ENCODE data around the gene RNF121.

- PRO-cap, result no peak
- RRBS, 2 experiments, result no CpG with 5 or more reads among the region's 9 CpGs
Observed at GRCh38 chr11:70341541-70341989, 56.8 kb upstream of the CTTN start.

DNA sequence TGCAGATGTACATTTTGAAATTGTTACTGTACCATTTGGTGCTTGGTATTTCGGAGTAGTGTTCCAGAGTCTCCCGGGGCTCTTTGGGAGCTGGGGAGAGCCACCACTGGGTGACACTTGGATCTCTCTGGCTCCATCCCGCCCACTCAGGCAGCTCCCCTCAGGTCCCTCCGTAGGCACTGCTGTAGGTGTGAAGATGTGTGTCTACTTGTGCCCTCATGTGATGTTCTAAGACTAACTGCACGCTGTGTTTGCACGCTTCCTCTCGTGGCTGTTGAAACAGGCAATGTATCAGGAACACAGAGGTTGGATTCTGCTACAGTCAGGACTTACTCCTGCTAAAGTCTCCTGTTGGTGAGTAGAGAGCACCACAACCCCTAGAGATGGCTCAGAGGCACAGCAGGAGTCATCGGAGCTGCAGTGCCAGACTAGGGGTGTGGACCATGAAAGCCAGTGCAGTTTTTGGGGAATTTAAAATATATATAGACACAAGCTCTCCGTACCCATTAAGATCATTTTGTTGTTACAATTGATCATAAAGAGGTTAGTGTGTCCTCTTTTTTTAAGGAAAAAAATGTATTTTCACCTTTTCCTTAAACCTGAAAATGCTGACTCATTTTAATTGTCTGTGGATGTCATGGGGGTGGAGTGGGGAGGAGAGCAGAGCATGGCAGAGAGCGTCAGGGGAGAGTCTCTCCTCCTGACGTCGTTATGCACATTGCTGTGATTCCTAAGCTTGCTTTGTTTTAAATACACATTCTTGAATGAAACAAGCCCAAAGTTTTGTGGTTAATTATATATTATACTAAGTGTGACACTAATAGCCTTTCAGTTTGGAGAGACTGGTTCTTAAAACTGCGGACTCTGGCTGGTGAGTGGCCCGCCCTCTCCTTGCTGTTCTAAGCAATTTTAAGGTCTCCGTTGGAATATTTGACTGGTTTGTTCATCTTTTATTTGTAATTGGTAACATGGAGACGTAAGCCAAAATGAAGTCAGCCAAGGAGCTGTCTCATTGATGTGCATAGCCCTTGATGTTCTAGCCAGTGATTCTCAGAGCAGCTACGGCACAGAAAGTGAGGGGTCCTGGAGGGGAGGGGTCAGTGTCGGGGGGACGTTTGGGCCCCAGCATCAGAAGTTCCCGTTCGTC, 16.2 kb upstream of the CTTN start:
- PRO-cap, result no peak
- RRBS, 2 experiments, result no CpG with 5 or more reads among the region's 21 CpGs

DNA sequence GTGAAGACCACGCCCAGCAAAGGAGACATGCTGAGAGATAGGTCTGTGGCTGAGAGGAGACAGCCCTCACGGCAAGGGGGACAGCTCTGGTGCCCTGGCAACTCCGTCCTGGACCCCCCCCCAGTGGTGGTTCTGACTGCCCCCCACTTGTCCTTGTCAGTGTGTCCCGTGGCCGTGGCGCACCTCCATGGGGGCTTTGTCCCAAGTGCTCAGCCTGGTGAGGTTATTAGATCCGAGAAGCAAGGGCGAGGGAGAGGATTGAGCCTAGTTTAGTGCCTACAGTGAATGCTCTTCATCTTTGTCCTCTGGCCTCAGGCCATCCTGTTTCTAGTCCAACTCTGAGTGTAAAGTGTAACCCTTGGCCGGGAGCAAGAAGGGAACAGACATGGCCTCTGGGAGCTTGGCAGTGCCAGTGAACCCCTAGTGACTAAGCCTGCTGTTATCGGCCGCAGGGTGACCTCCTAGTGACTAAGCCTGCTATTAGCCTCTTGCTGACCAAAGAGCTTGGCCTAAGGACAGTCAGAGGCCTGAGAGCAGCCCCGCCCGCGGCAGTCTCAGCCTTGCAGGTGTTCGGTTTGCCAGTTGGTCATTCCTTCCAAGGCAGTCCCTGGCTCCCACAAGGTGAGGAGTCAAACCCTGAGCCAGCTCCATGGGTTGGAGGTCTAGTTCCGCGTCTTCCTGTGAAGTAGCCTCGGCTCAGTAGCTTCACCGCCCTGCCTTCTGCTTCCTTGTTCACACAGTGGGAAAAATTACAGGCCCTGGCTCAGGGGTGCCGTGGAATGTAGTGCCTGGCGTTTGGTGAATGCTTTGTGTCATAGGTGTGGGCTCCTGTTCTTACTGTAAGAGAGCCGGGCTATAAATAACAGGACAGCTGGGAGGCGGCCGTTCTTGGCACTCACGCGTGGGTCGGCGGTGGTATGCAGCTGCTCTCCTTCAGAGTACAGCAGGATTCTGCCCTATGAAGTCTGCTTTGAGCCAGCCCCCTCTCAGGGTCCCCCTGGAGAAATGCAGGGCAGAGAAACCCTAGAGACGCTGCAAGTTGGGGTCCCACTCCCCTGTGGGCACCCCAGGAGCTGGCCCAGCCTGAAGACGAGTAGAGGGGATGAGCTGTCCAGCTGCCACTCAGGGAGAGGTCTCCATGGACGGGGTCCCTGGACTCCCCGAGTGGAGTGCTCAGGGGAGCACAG, 83.9 kb downstream of the CTTN start:
- PRO-cap, result no peak
- RRBS, 2 experiments, result no CpG with 5 or more reads among the region's 32 CpGs

- PRO-cap, result no peak
- RRBS, 2 experiments, result 94 to 96% methylated on average over 18 of the region's 52 CpGs
Observed at GRCh38 chr11:70486730-70487485, 88.6 kb downstream of the CTTN start.

- PRO-cap, result no peak
- RRBS, 2 experiments, result no CpG with 5 or more reads among the region's 6 CpGs
Observed at GRCh38 chr11:71220026-71220434, 32.3 kb downstream of the SHANK2 start.

DNA sequence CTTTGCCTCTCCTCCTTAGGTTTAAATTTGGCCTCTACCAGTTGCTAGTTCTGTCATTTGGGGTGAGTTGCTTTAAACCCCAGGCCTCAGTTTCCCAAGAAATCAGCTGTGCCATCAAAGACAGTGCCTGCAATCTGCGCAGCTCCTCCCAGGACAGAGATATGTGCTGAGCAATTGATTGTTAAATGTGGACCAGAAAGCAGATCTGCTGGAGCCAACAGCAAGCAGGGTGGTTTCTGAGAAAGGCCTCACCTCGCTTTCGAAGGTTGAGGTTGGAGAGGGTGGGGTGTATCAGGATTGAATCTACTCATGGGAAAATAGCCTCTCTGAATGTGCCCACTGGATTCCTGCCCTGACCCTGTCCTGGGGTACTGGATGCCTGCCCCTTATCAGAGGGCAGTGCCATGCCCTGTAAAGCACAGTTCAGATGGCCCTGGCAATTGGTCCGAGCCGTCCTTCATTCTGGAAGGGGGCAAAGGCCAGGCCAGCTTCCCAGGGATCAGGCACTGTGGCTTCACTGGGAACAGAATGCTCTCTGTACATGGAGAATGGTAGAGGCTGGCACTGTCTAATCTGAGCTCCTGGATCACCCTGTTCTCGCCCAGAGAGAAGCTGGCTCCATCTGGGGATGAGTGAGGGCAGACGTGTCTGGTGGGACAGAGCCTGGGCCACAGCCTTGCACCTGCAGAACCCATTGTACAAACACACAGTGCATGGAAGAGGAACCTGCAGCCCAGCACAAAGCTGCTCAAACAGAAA, 15.3 kb downstream of the DHCR7 start:
- PRO-cap, result no peak
- RRBS, 2 experiments, result no CpG with 5 or more reads among the region's 7 CpGs

- PRO-cap, result bidirectional peak, plus-strand start at chr11:71929031, minus-strand start at chr11:71928932
- RRBS, 2 experiments, result no CpG with 5 or more reads among the region's 17 CpGs
Observed at GRCh38 chr11:71928840-71929126, at the start of gene RNF121. TSS of gene RNF121 (plus strand) at chr11:71929046.

GRCh38 chr11:72002787-72003470, 4.2 kb downstream of the IL18BP start:
- PRO-cap, result no peak
- RRBS, 2 experiments, result no CpG with 5 or more reads among the region's 9 CpGs

DNA sequence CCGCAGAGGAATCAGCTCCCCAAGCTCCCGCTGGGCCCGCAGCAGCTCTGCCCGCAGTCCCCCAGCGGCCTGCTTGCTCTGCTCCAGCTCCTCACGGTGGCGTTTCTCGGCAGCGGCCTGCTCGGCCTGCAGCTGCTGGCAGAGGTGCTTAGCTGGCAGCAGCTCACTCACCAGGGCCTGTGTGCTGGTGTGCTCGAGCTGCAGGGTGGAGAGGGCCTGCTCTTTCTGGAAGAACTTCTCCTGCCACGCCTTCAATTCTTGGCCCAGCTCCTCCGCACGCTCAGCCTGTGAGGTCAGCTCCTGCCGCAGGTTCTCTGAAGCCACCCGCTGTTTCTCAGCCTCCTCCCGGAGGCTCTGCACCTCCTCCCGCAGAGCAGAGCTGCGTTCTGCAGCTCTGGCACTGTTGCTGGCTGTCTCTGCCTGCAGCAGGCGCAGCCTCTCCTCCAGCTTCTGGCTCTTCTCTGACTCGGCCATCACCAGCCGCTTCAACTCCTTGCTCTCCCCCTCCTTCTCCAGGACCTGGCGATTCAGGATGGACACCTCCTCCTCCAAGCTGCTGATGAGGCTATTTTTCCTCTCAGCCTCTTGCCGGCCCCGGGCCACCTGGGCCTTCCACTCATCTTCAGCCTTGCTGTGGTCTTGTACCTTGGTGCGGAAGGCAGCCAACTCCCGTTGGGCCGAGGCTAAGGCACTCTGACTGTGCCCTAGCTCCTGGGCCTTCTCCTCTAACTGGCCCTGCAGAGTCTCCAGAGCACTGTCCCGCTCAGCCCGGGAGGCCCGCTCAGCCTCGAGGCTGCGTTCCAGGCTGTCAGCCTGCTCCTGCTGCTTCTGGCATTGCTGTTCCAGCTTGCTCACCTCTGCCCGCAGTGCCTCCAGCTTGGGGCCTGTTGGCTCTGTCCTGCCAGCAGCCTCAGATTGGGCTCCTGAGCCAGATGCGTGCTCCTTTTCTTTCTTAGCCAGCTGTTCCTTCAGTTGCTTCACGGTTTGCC, 14.8 kb downstream of the IL18BP start:
- PRO-cap, result no peak
- RRBS, 2 experiments, result no CpG with 5 or more reads among the region's 36 CpGs

- PRO-cap, result no peak
- RRBS, 2 experiments, result no CpG with 5 or more reads among the region's 2 CpGs
Observed at GRCh38 chr11:72016392-72016591, 17.6 kb downstream of the IL18BP start.

DNA sequence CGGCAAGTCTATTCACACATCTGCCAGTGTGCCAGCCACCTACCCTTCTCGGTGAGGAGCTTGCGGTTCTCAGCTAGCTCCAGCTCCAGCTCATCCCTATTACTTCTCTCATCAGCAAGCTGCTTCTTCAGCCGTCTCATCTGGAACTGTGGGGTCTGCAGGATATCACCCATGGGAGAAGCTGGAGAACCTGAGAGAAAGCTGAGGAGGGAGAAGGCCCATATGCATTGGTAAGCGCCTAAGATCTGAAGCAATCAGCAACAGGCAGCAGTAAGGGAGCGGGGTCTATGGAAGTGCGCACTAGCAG, 20.0 kb downstream of the IL18BP start:
- PRO-cap, result no peak
- RRBS, 2 experiments, result no CpG with 5 or more reads among the region's 7 CpGs

GRCh38 chr11:72085766-72086357, 5.2 kb downstream of the LRRC51 start:
- PRO-cap, result no peak
- RRBS, 2 experiments, result no CpG with 5 or more reads among the region's 2 CpGs

- PRO-cap, result no peak
- RRBS, 2 experiments, result no CpG with 5 or more reads among the region's 5 CpGs
Observed at GRCh38 chr11:72411511-72412165, 22.7 kb downstream of the CLPB start.

DNA sequence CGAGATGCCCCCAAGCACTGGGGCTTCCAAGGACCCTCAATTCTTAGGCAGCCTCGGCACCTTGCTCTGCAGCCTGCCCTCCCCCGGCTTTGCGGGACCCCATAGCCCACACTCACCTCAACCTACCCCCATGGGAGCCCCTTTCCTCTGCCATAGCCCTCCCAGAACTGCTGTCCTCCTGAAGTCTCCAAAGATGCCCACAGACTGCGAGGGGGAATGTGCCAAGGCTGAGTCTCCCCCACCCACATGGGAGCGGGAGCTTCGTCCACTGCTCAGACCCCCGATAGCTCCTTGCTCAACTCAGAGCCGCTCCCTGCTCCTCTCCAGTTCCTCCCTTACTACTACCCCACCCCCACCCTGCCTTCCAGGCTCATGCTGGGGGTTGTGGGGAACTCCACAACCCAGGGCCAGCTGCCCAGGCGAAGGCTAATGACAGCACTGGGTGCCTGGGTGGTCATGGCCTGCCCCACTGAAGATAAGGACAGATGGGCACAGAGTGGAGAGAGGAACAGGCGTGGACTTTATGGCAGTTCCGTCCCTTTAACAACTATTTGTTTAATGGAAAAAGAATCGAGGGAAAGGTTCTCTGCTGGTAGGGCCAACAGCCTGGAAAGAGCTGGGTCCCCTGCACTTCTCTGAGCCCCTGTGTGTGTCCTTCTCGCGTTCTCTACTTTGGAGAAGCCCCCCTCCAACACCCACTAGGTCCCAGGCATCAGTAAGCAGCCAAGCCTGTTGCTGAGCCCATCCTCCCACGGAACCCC, 73.7 kb downstream of the PDE2A start:
- PRO-cap, result no peak
- RRBS, 2 experiments, result no CpG with 5 or more reads among the region's 16 CpGs

GRCh38 chr11:72634647-72635477, 39.4 kb downstream of the PDE2A start:
- PRO-cap, result no peak
- RRBS, 2 experiments, result no CpG with 5 or more reads among the region's 8 CpGs

GRCh38 chr11:72639375-72639880, 34.8 kb downstream of the PDE2A start:
- PRO-cap, result no peak
- RRBS, 2 experiments, result no CpG with 5 or more reads among the region's 15 CpGs

GRCh38 chr11:72669873-72670548, 4.2 kb downstream of the PDE2A start:
- PRO-cap, result no peak
- RRBS, 2 experiments, result no CpG with 5 or more reads among the region's 8 CpGs

DNA sequence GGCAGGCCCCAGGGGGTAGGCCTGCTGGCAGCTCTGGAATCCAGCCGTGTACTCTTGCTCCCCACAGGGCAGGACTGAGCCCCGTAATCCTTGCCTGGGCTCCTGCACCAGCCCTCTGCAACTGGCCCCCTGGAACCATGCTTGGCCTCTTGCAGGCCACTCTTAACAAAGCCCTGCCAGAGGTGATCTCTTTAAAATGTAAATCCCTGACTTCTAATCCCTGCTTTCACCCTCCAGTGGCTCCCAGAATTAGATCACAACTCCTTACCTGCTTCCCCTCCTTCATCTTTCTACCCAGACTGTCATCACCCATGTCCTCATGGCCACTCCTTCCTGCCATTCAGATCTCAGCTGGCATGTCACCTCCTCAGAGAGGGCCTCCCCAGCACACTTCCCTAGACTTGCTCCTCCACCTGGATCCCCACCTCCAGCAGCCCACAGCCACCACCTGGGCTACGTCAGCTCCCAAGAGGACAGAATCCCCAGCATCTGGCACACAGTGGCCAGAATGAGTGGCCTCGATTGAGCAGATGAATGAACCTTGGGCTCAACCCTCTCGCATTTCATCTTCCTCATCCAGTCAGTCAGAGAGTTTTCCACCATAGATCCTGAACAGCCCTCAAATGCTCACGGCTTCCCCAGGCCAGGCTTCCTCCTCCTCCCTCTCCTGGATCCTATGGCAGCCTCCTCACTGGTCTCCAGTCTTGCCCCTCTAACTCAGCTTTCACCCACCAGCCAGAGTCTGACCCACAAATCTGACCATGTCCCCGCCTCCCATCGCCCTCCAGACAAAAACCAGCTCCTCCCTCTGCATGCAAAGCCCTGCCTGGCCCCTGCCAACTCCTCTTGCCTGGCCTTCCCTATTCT, 32.0 kb upstream of the PDE2A start:
- PRO-cap, result no peak
- RRBS, 2 experiments, result no CpG with 5 or more reads among the region's 8 CpGs

GRCh38 chr11:72721519-72722004, 30.6 kb downstream of the ARAP1 start:
- PRO-cap, result unidirectional peak, plus-strand start at chr11:72721854
- RRBS, 2 experiments, result no CpG with 5 or more reads among the region's 14 CpGs

DNA sequence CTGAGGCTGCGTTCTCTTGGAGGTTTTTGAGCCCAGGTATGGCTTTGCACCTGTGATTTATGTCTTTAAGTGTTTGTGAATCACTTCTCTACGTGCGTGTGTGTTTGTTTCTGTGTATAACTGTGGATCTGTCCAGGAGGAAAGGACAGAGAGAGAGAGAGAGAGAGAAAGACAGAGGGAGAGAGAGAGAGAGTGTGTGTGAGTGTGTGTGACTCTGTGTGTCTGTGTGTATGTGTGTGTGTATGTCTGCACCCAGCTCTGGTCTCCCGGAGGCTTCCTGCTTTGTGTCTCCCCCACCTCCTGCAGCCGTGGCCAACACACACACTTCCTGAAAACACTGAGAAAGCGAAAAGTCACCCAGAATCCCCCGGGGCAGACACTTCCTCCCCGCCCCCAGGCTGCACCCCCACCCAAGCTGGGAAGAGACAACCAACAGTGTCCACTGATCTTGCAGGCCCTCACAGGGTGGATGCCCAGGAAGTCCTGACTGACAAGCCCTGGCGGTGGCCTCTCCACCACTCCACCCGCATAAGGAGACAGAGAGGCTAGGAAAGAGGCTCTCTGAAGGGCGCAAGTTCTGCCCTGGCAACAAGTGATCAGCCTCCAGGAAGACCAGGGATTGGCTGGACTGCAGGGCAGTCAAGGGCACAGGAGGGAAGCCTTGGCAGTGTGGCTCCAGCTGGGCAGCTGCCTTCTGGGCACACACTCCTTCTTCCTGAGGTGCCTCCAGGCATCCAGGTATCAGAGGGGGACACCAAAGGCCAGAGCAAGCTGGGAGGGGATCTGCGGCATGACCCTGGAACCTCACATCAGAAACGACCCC, 30.0 kb downstream of the ARAP1 start:
- PRO-cap, result bidirectional peak, plus-strand start at position 625 of the sequence, minus-strand start at position 317 of the sequence
- RRBS, 2 experiments, result 3 to 5% methylated on average over 3 of the region's 13 CpGs